ENCODE results near the genes PATJ and EFCAB7.

- PRO-cap, 4 experiments = no peak in any of the 4 experiments
- RAMPAGE, long total RNA, 4 experiments = no peak in any of the 4 experiments
These were observed 78.4 kb downstream of the FGGY start for GRCh38 chr1:59375204-59375765.

DNA sequence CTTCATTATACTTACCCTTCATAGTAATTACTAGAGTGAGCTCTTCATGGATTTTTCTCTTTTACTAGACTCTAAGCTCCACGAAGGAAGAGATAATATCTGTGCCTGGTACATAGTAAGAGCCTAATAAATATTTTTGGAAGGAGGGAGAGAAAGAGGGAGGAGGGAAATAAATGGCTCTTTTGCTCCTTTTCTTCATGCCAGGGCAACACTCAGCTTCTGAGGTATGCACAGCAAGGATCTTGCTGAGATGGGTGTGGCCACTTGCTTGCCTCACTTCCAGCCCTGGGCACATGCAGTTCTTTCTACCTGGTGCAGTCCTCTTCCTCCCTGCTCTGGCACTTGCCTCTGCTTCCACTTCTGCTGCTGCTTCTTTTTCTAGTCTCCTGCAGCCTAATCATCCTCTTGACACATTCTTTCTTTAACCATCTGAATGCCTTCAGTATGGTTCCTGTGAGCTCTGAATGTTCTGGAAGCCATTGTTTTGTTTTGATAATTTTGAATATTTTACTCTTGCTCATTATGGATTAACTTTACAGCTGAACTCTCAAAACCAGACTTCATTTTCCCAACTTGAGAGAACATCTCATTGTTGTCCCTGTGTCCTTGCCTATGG, 148.2 kb downstream of the FGGY start:
- PRO-cap, 4 experiments = no peak in any of the 4 experiments
- RAMPAGE, long total RNA, 4 experiments = no peak in any of the 4 experiments

DNA sequence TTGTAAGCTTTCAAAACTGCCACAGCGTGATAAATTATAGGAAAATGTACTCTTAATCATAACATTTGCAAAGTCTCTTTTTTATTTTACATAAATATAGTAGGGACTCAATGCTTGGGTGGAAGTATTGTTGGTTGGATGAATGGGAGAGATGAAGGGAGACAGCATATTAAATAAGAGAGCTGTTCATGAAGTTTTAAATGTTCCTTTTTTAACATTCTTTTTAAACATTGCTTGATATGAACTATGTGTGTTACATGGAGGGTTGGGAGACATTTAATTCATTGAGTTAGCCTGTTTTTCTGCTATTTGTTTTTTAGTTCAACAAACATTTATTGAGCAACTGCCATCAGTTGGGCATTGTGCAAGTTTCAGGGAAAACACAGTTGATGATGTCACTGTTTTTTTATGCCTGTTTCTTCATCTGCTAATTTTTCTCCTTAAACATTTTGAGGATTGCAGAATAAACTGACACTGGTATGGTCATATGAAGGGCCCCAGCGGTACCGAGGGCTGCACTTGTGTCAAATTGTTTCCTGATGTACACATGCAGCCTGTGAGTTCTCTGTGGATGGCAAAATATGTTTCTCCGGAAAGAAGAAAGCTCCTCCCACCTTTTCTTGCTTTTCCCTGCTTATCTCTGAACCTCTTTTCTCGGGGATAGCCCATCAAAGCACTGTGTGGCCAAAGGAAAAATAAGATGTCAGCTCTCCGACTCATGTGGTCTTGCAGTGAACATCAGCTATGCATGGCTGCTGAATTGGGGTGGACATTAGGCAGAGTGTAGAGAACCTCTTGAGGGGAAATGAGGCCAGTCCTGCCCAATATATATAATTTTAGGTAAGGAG, 253.0 kb downstream of the FGGY start:
- PRO-cap, 4 experiments = no peak in any of the 4 experiments
- RAMPAGE, long total RNA, 4 experiments = no peak in any of the 4 experiments

DNA sequence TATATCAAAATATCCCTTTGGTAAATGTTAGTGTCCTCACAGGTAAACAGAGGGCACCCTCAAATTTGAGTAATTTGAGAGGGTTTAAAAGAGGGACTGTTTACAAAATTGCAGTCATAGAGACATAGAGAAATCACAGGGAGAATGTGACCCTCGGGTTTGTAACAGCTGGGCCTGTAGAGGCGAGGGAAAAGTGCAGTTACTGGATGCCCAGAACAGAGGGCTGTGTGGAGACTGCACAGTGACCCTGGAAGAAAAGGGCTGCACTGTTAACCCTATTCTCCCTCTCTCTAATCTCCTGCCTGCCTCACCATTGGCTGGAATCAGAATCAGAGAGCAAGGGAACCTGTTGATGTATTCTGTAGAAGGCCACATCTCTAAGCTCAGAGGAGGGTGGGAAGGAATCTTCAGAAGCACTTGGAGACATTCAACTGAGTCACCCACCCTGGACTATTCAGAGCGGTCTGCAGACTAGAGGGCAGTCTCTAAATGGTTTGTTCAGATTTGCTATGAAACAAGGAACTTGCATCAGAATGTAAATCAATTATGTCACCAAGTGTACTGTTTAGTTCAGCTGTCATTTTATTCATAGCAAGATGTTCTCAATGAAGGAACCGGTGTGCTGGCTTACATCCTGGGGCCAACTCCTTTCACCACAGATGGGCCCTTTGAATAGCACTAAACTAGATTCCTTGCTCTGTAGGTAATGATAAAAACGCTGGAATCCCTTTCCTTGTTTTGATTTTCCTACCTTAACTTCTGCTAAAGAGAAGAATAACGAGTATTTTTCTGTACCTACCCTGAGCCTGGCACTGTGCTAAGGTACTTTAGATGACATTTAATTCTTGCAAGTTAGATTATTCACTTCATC, 132.2 kb upstream of the HOOK1 start:
- PRO-cap, 4 experiments = no peak in any of the 4 experiments
- RAMPAGE, long total RNA, 4 experiments = no peak in any of the 4 experiments

DNA sequence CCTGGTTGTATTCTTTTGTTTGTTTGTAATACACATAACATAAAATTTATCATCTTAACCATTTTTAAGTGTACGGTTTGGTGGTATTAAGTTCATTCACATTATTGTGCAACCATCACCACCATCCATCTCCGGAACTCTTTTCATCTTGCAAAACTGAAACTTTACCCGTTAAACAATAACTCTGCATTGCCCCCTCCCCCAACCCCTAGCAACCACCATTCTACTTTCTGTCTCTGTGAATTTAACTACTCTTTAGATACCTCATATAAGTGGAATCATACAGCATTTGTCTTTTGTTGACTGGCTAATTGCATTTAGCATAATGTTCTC, 117.6 kb upstream of the HOOK1 start:
- PRO-cap, 4 experiments = no peak in any of the 4 experiments
- RAMPAGE, long total RNA, 4 experiments = no peak in any of the 4 experiments

DNA sequence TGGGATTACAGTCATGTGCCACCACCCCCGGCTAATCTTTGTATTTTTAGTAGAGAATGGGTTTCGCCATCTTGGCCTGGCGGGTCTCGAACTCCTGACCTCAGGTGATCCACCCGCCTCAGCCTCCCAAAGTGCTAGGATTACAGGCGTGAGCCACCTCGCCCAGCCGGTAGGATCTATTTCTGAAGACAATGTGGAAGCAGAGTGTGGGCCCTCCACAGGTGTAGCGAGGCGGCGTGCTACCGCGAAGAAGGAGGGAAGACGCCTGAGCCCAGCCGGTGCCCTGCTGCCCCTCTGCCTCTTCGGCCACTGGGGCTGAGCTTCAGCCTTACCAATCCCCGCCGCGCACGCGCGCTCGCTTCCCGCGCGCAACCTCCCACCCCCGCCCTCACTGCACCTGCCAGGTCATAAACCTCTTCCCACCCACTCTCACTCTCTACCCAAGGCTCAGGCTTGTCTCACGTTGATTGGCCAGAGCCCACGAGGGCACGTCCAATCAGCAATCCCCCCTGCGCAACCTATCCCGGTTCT, 495 bp upstream of the HOOK1 start:
- PRO-cap, 4 experiments = peak in 4 of 4 experiments; most common minus-strand start position 307 of the sequence (in 1)
- RAMPAGE, long total RNA, 4 experiments = no peak in any of the 4 experiments

DNA sequence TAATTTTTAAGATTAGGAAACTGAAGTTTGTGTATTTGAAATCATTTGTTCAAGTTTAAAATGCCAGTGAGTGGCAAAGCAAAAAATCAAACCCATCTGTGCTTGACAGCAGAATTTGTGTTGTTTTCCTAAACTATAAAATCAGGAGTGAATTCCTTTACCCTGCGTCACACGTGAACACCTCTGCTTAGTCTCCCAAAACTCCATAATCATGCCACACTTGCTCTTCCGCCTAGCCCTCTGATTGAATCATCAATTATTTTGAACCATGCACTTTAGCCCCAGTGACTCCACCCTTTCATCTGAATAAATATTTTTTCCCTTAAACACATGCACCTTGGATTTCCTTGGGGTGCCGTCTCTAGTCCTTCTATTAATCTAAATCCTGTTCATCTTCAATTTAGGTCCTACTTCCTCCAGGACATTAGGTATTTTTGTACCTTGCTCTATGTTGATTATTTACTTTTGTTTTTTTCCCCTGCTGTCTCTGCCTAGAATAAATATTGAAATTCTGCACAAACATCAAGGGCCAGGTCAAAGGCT, 9.7 kb upstream of the CYP2J2 start:
- PRO-cap, 4 experiments = no peak in any of the 4 experiments
- RAMPAGE, long total RNA, 4 experiments = no peak in any of the 4 experiments

GRCh38 chr1:60274337-60274689, 200.7 kb upstream of the C1orf87 start:
- PRO-cap, 4 experiments = no peak in any of the 4 experiments
- RAMPAGE, long total RNA, 4 experiments = no peak in any of the 4 experiments

GRCh38 chr1:60621227-60621939, 461.0 kb upstream of the NFIA start:
- PRO-cap, 4 experiments = no peak in any of the 4 experiments
- RAMPAGE, long total RNA, 4 experiments = no peak in any of the 4 experiments

DNA sequence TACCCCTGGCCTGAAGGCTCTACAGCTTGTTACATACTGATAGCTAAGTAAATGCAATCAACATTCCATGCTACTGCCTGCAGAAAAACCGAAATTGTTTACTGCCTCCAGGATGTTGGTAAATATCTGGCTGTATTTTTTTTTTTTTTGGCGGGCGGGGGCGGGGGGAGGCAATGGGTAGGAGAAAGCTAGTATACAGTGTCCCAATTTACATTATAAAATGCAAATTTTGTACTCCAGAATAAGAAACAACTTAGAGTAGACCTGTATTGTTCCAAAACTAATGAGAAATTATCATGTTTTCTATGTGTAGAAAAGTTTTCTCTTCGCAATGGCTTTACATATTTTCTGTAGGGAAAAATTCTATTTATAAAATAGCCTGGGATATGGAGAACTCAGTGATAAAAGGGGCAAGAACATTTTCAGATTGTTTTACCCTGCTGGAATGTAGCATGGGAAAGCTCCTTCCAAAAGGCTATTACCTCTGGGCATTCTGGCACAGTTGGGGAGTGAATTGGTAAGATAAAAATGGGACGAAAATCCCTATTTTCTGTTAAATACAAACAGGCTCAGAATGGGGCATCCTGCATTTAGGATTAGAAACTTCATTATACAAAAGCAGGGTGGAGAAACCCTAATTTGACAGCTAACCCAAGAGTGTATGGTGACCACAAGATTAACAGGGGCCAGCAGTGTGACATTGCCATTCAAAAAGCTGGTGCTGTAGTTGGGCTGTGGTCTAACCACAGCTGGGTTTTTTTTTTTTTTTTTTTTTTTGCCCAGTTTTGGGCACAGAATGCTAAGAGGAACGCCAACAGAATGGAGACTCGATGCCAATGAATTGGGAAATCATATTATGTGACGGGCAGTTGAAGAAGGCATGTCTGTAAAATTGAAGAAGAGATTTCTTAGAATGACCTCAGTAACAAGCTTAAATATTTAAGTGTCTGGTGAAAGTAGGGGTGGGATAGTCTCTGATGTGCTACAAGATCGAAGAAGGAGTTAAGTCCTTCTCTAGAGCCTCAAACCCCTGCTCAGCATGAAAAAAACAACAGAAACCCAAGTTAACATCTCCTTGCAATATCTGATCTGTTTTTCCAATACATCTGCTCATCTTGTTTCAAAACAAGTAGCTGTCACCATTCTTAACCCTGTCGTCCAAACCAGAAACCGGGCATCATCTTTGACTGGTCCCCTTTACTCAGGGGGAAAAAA, 58.3 kb downstream of the NFIA start:
- PRO-cap, 4 experiments = no peak in any of the 4 experiments
- RAMPAGE, long total RNA, 4 experiments = no peak in any of the 4 experiments

- PRO-cap, 4 experiments = no peak in any of the 4 experiments
- RAMPAGE, long total RNA, 4 experiments = no peak in any of the 4 experiments
These were observed 69.7 kb downstream of the NFIA start for GRCh38 chr1:61151984-61152484.

- PRO-cap, 4 experiments = no peak in any of the 4 experiments
- RAMPAGE, long total RNA, 4 experiments = no peak in any of the 4 experiments
These were observed 145.7 kb downstream of the NFIA start for GRCh38 chr1:61227761-61228701.

DNA sequence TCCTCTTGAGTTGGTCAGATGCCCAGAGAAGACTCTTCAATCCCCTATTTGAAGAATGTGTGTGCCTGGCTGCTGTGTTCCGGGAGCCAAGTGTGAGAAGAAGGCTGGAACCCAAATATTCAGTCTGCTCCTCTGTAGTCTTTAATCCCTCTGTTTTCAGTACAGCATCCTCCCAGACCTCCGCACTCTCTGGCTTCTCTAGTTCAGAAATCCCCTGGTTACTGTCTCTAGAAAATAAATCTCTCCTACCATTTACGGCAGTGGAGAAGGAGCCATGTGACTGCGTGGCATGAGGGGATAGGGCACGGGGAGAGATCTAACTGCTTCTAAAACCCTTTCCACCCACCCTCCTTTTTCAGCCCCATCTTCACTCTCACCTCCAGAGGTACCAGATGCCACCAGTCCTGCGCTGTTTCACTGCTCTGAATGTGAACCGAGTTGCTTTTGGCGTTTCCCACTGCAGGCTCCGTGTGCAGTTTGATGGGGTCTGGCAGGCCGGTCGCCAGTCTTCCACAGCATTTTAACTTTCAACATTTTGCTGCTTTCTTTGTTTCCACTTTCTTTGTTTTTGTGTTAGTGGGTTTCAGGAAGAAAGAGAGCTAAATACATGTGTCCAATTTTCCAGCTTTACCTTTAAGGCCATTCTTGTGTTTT, 133.2 kb downstream of the TM2D1 start:
- PRO-cap, 4 experiments = peak in 4 of 4 experiments; most common minus-strand start position 191 of the sequence (in 4)
- RAMPAGE, long total RNA, 4 experiments = no peak in any of the 4 experiments

DNA sequence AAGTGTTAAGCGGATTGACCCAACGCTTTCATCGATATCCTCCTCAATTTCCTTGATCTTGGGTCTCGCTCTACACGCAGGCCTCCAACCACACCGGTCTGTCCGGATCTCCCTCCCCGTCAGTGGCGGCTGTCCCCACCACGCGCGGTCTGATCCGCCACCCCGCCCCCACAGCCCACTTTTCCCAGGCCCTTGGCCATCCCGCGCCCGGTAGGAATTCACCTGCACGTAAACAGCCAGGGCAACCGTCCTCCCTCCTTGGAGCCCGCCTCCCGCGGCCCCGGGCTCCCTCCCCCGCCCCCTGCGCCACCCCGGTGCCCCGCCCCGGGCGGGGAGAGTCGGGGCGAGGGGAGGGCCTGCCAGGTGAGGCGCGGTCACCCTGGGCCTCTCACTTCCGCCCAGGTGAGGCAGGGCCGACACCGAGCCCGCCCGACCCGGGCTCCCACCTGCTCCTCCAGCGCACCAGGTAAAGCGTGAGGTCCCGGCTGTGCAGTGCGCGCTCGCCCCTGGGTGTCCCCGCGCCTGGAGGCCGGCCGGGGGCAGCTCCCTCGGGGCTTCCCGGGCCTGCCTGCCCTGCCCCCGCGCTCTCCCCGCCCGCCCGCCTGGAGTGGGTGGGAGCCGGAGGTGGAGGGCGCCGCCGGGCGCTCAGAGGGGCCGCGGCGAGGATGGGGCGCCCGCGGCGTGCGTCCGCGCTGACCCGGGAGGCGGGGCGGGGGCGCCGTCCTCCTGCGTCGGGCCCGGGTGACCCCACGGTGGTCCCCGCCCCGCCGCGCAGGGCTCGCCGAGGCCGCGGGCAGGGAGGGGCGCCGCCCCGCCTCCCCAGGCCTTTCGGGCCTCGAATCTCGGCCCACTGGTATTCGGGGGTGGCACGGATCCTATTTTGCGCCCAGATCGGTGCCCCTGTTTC, at the start of gene PATJ:
Gene PATJ (plus strand): TSS at position 391 of the 907 bp plus-strand sequence.
- PRO-cap, 4 experiments = peak in 4 of 4 experiments; most common plus-strand start position 391 of the sequence (in 4); most common minus-strand start position 604 of the sequence (in 4)
- RAMPAGE, long total RNA, 4 experiments = start-site peak on the plus strand in 3 of 4 experiments, centred at positions 362 to 384 of the sequence, 125 to 327 reads per replicate

DNA sequence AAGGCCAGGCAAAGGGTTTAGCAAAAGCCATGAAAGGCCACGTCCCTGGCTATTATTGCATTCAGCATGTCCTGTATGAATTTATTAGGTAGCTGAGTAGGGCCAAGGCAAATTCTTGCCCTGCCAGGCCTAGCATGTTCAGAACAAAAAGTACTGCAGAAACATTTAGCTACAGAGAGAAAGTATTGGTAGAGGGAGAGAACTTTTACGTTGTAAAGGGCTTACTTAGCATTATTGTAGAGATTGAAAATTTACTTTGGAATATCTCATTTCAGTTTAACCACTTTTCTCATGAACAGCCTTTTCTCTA, 94.4 kb downstream of the PATJ start:
- PRO-cap, 4 experiments = no peak in any of the 4 experiments
- RAMPAGE, long total RNA, 4 experiments = no peak in any of the 4 experiments

DNA sequence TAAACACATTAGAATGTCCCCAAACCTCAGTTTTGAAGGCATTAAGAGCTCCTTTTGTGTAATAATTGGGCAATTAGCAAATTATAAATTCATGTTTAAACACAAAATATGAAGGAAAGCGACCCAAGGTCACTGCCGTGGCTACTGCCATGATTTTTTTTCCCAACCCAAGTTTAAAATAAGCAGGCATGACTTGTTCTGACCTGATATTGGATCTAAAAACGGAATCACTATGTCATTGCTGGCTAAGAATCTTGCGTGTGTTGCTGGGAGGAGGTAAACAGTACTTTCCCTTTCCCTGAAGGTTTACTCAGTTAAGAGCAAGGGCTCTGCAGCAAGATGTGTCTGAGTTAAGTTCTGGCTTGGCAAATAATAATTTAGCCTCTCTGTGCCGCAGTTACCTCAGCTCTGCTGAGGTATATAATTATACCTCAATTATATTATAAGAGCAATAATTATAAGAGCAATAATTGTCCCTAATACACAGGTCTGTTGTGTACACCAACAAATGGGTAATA, 125.7 kb upstream of the L1TD1 start:
- PRO-cap, 4 experiments = no peak in any of the 4 experiments
- RAMPAGE, long total RNA, 4 experiments = no peak in any of the 4 experiments

DNA sequence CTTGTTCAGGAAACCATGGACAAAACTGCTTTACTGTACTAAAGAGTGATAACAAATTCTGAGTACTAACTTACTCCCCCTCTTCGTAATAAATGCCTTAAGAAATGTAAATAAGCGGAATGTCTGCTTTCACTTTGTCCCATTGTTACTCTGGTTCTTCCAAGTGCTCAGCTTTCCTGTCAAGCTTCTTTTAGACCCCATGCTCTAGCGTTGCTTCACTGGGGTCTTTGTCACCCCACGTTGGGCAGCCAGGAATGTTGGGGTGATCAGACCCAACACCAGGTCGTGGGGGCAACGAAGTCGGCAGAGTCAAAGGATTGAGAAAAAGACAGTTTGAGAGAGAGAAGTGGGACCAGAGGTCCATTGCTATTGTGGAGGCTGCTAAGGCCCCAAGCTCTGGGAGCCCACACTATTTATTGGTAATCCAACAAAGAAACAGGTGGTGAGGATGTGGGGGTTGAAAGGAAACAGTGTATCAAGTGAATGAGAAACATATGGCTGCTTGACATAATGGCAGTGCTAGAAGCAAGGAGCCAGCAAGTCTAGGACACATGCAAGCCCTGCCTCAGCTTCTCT, 11.4 kb upstream of the L1TD1 start:
- PRO-cap, 4 experiments = no peak in any of the 4 experiments
- RAMPAGE, long total RNA, 4 experiments = no peak in any of the 4 experiments

- PRO-cap, 4 experiments = peak in 3 of 4 experiments; most common plus-strand start chr1:62687536 (in 1); most common minus-strand start chr1:62687613 (in 2)
- RAMPAGE, long total RNA, 4 experiments = no peak in any of the 4 experiments
These were observed 674 bp downstream of the DOCK7 start for GRCh38 chr1:62687371-62688053.

GRCh38 chr1:63522473-63523027, 475 bp downstream of the ITGB3BP start:
- PRO-cap, 4 experiments = no peak in any of the 4 experiments
- RAMPAGE, long total RNA, 4 experiments = no peak in any of the 4 experiments

- PRO-cap, 4 experiments = peak in 4 of 4 experiments; most common plus-strand start chr1:63523572 (in 3); most common minus-strand start chr1:63523194 (in 3)
- RAMPAGE, long total RNA, 4 experiments = start-site peak on the plus strand in 2 of 4 experiments, at chr1:63523498-63523584 at its widest, 35 to 48 reads per replicate; start-site peak on the minus strand in 2 of 4 experiments, at chr1:63523162-63523225 at its widest, 55 to 93 reads per replicate
These were observed at the start of gene EFCAB7 for GRCh38 chr1:63523028-63524298. Gene EFCAB7, plus strand, starts transcription at chr1:63523525.